Cardiac septum (tissue), 1 donor: Measurements from ENCODE around the genes OR8B4 and OR8B12.

DNA sequence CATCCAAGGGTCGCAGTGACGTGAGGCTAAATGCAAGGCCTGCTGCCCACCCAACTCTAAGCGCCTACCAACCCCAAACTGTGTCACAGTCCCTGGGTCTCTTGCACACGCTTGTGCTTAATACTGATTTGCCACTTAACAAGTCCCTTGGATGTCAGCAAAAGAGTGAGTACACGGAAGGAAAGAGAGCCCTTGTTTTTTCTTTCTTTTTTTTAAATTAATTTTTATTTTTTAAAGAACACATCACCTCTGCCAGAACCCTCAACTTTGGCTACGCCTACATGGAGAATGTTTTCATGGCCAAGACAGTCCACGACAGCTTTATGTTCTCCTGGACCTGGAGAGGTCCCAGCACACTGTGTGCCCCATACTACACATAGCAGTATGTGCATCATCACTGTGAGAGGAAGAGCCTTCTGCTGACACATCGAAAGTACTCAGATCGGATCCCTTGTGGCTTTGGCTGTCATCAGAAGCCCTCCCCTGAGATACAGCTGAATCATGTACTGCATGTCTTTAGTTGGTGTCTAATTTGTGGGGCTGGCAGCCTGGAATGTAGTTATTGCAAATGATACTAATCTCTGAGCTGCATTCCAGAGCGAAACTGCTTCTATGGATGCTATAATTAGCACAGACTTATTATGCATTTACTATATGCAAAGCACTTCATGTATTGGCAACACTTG lies 89.5 kb upstream of the CRTAM start:
- PRO-cap: no peak

- PRO-cap: no peak
Measured at GRCh38 chr11:122756248-122756858, 81.9 kb upstream of the CRTAM start.

- PRO-cap: no peak
Measured at GRCh38 chr11:122851375-122852030, 13.2 kb downstream of the CRTAM start.

DNA sequence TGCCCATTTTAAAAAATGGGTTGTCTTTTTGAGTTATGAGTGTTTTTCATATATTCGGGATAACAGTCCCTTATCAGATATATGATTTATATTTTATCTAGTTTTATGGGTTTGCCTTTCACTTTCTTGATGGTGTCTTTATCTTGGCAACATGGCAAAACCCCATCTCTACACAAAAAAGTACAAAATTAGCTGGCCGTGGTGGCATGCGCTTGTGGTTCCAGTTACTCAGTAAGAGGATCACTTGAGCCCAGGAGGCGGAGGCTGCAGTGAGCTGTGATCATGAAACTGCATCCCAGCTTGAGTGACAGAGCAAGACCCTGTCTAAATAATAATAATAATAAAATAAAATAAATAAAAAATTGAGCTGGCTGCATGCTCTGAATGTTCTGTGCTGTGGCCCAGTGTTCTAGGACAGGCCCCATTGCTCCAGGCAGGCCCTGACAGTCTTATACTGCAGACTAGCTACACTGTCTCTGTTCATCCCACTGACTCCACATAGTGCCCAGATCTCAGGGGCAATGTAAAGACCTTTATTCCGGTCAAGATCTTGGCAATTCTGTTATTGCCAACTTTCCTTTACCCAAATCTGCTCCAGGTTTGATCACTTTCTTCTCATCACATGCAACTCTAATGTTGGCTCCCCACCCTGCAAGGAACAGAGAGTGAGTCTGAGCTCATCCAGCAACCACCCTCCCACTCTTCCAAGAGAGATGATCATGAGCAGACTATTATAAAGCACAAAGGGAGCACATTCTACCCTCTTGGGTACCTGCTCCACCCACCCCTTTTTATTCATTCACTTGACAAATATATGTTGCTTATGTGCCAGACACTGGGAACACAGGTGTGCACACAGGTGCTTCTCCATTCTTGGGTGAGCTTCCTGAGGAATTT lies 8.8 kb downstream of the HSPA8 start:
- PRO-cap: no peak

DNA sequence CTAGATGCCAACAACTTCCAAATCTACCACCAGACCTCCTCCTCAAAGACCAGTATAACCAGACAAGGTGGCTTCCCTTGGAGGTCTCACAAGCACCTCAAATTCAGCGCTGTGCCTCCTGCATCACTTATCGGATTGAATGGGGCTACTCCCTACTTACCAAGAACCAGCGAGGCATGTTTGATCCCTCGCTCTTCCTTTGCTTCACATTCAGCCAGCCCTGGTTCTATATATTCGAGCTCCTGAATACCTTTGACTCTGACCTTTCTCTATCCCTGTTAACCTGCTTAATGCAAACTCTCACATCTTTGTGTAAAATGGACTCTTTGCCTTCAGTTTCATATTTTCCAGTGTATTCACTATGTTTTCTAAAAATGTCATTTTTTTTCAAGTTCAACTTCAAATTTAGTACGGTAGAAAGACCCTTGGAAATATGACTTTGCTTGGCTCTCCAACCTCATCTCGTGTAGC lies 48.3 kb downstream of the CLMP start:
- PRO-cap: no peak

DNA sequence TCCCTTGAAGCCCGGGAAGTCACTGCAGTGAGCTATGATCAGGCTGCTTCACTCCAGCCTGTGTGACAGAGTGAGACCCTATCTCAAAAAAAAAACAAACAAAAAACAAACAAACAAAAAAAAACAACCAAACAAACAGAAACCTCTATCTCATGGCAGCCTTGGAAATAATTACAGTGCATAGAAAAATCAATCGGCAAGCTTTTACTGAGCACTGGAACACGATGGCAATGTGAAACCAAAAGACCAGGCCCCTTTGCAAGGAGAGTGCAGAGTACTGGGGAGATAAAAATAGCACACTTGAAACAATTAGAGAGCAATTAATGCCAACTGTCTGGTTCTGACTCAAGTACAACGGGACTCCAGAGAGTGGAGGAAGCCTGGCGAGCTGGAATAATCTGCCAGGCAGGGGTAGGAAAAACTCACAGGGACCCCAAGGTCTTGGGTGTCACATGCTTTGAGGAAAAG lies 112.9 kb upstream of the CLMP start:
- PRO-cap: no peak

DNA sequence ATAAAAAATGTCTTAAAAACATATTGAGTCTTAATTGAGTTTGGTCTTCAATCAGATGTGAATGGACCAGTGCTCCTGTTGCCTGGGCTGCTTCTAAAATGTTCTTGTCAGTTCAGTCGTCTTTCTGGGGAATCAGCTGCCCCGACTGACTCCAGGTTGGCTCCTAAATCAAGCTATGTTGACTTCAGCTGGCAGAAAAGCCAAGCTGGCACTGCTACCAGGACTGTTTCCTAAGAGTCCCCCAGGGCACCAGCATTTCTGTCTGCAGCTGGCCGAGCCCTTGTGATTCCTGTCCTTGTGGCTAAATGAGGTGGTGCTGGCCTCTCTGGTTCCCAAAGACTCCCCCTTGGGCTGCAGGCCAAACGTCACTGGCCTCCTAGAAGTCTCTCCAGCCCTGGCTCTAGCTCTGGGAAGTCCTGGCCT lies 31.0 kb downstream of the GRAMD1B start:
- PRO-cap: unidirectional peak, minus-strand start at position 95 of the sequence

DNA sequence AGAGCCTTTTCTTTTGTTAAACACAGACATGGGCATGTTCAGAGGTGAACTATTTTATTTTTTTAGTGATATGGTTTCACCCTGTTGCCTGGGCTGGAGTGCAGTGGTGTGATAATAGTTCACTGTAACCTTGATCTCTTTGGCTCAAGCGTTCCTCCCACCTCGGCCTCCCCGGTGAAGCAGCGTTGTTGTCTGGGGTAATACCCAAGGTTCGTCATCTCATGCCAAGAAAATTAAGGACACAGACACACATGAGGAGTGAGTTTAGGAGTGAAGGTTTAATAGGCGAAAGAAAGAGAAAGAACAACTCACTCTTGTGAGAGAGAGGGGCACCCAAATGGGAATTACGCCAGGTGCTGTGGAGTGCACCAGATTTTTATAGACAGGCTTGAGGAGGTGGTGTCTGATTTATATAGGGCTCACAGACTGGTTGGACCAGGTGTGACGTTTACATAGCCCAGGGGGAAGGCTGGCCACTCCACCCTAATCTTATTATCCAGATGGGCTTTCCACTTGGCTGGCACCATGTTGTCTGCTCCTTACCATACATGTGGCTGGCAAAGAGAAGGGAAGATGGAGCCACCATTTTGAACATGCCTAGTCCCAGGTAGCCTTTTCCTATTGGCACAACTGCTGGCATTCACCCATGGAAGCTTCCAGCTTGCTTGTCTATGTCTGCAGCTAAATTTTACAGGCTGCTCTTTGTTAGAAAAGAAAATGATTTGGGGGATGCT lies 42.4 kb downstream of the GRAMD1B start:
- PRO-cap: no peak

DNA sequence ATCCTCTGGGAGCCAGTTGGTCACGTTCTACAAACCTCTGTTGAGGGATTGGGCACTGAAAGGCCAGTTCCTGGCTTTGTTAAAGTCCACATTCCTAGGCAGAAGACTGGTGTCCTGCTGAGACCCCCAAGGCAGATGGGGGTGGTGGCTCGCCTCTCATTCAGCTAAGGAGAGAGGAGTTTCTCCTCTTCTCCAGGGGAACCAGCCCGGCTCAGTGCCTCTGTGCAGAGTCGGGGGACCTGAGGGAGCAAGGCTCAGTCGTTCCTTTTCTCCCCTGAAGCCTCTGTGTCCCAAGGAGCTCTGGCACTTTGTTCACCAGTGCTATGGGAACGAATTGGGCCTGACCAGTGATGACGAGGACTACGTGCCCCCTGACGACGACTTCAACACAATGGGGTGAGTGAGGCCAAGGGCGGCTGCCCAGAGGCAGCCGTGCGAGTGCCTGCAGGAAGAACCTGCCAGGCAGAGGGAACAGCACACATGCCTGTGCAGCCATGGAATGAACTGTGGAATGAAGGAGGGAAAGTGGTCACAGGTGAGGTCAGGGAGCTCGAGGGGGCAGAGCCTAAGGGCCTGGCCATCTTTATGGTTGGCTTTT lies 51.2 kb downstream of the SCN3B start:
- PRO-cap: no peak

DNA sequence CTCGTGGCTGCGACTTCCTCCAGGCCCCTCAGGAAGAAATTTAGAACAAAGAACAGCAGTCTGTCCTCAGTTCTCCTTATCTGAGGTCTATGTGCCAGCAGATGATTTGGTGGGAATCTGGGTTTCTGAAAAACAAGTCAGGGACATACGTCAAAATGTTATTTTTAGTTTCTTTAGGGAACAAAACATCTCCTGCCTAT lies 8.1 kb downstream of the OR6M1 start:
- PRO-cap: no peak

DNA sequence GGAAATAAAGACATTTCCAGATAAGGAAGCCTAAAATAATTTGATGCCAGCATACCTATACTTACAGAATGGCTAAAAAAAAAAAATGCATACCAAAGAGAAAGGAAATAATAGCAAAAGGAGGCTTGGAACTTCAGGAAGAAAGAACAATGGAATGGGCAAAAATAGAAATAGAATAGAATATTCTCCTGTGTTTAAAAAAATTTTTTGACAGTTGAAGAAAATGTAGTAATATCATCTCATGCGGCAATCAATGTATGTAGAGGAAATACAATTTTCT lies 15.8 kb downstream of the OR10S1 start:
- PRO-cap: unidirectional peak, plus-strand start at position 203 of the sequence

GRCh38 chr11:124075615-124076836 lies 34.9 kb upstream of the OR10G7 start:
- PRO-cap: no peak

DNA sequence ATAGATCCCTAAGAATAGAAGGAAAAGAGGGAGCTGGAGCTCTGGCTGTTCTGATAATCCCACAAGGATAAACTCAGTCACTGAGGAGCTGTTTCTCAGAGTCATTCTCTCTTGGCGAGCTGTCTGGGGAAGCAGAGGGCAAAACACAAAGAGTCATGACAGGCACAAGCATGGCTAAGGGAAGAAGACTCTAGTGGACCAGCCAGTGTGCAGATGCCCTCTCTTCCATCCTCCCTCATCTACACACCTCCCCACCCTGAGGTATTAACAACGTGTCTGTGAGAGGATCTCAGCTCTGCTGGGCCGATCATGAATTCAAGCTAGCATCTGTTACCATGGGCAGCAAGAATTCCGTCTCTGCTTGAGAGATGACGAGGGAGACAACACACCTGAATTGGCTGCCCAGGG lies at the start of gene OR8B4:
OR8B4 (minus strand) TSS at position 105 of the 408 bp plus-strand sequence.
- PRO-cap: no peak

GRCh38 chr11:124543488-124543823 lies at the start of gene OR8B12:
Gene OR8B12 (minus strand): TSS chr11:124543654.
- PRO-cap: no peak

- PRO-cap: no peak
Measured at GRCh38 chr11:124672440-124673062, 988 bp downstream of the SIAE start.

GRCh38 chr11:124724858-124726041 lies 14.5 kb upstream of the NRGN start:
- PRO-cap: no peak

GRCh38 chr11:124750423-124751660 lies 1.2 kb downstream of the VSIG2 start:
- PRO-cap: no peak

- PRO-cap: no peak
Measured at GRCh38 chr11:124758168-124758701, 3.9 kb downstream of the ESAM start.

- PRO-cap: bidirectional peak, plus-strand start at chr11:124759901, minus-strand start at chr11:124759750
Measured at GRCh38 chr11:124759428-124759851, 2.6 kb downstream of the ESAM start.

- PRO-cap: no peak
Measured at GRCh38 chr11:124776638-124777178, 14.6 kb upstream of the ESAM start.